Smooth muscle cell (in vitro differentiated cells): ENCODE measurements around the genes BBIP1, SHOC2 and TCF7L2.

GRCh38 chr10:110699061-110699216 lies 54.8 kb downstream of the RBM20 start:
- RAMPAGE, long total RNA = no peak

GRCh38 chr10:110895759-110896708 lies 22.9 kb downstream of the BBIP1 start:
- RAMPAGE, long total RNA = no peak

DNA sequence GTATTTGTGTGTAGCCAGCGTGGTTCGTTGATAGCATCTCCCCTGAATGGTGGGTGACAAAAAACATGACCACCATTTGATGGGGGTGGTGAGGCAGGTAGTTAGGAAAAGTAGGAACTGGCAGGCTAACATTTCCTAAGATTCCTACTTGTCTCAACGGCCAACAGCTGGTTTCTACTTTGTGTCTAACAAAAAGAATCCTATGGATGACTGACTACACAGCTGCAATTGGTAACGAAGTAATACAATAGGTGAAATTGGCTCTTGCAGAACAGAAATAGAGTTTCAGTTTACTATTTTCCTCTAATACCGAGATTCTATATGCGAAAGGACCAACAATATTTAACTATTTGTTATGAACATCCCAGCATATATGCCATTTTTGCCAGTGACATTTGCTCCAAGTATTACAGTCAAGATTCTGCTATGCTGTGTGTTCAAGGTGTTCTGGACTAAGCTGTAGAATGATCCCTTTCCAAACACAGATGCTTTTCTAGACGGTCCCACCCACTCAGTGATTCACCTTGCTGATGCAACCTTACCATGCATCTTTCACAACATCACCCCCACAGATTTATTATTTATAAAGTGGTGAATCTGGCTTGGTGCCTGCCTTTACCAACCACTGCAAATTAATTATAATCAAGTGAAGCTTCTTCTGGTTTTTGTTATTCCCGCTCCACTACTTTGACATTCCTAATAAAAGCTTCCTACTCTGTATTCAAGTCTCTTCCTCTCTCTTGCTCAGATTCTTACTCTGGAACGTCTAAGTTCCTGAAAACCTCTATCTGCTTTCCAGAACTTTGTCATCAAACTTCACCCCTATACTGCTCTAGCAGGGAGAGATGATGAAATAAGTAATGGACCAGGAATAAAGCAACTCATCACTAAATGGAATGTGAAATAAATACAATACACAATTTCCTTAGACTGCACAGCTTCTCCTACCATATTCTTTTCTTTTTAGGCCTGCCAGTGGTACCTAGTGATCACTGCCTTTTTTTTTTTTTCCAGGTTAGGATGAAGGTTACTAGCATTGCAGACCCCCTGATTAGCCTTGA lies 16.7 kb downstream of the BBIP1 start:
- RAMPAGE, long total RNA = no peak

DNA sequence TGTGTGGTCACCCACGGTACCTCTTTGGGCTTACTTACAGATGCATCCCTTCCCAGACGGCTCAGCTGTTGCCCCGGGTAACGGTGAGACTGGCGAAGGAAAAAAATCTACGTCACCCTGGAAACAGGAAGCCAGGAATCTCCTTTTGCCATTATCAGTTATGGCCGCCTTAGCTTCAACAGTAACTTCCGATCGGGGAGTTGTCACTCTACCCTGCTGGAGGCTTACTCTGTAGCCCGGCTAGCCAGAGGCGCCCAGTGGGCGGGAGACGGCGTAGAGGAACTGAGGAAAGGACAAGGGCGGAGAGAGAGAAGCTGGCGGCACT lies at the start of gene BBIP1:
Gene BBIP1 (minus strand): TSS at position 98 of the 325 bp plus-strand sequence.
- RAMPAGE, long total RNA = start-site peak on the minus strand centred at position 80 of the sequence, 14 bp wide, 191 and 153 reads in 2 replicates

DNA sequence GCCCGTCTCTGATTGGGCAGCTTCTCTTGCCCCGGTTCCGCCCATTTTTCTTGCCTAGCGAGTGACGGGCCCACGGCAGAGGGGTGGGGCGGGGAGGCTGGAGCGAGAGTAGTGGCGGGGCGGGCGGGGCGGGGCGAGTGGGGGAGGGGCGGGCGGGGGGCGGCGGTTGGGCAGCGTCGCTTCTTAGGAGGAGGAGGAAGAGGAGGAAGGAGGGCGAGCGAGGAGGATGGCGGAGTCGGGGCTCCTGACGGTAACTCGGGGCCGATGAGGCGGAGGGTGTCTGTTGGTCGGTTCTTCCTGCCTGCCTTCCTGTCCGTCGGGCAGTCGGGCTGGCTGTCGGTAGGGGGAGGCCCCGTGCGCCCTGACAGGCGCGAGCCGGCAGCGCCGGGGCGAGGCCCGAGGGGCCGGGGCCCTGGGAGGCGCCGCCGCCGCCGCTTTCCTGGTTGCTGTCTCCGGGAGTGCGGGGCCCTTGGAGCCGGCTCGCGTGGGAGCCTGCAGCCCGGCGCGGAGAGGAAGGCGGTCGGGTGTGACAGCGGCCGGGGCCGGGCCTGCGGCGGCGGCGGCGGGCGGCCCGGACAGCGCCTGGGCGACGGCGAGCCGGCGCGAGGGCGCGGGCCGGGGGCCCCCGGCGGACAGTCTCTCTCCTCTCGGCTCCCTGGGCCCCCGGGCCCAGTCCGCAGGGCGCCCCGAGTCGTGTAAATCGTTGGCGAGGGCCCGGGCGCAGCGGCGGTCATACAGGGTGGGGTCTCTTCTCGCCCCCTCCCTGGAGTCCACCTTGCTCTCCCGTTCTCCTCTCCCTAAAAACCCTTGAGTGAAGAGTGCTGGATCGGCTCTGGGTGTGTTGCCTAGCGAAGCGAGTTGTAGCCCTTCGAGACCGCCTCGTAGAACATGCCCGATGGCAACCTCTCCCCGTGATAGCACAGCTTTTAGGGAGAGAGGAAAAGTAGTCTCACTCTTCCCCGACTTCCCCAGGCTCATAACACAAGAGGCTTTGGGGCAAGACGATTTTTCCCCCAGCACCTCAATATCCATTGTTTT lies at the start of gene SHOC2:
Gene SHOC2 (plus strand): TSS at position 197 of the 1,038 bp plus-strand sequence.
- RAMPAGE, long total RNA = start-site peak on the plus strand centred at position 191 of the sequence, 24 bp wide, 260 and 203 reads in 2 replicates

DNA sequence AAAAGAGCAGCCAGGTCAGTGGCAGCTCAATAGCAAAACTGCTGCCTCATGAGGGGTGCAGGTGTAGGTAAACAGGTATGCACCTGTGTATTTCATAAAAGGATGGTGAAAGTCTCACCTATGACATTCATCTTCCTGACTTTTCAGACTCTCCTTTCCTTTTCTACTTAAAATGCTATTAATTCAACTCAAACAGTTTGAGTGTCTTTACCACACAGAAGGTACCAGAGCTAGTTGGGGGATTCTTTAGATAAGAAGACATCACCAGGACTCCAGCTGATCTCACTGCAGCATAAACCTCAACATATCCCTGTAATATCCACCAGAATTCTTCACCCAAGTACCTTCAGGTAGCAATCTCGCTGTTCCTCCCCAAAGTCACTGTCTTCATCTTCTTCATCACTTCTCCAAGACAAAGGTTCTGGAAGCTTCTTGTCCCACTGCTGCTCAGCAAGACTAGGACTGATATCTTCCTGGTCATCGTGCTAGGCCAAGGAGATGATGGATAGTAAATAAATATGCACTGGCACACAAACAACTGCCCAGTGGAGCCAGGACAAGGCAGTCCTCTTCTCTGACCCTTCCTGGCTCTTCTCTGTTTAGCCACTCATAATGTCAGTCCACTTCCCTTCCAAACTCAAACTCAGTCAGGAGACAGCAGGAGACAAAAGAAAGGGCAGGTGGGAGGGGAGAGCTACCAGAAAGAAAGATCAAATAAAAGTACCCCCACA lies 26.5 kb downstream of the GPAM start:
- RAMPAGE, long total RNA = no peak

GRCh38 chr10:112225323-112226207 lies 42.0 kb upstream of the GPAM start:
- RAMPAGE, long total RNA = no peak

DNA sequence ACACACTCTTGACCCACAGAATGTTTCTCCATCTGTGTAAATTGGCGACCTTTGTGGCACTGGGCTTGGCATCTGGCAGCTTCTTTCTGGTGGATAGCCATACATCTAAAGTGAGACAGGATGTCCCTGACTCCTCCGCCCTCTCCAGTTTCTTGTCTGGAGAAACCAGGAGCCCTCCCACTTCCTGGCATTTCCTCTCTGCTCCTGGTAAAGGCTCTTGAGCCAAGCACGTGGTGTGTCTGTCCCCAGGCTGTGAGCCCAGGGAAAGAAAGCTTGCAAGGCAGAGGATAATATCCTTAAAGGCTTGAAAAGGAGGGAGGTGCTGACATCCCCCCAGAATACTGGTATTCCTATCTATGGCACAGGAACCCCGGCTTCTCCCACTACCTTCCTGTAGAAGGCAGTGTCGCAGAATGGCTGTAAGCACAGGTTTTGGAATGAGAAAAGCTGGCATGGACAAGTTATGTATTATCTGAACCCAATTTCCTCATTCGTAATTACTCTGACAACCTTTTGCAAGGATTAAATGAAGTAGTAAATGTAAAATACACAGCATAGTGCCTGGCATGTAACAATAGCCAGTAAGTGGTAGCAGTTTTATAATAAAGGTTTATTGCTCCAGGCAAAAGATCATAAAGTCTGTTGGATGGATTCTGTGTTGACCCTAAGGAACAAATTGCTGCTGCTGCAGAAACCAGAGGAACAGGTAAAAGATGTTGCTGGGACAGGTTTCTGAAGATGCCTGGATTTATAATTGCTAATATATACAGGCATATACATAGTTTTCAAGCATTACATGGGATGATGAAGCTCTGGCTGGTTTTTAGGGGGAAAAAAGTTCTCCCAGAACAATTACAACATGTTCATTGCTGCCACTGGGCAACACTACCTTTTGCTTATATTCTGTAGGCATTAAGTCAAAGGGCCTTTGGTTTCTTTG lies 11.7 kb upstream of the ACSL5 start:
- RAMPAGE, long total RNA = no peak

GRCh38 chr10:112392927-112393140 lies 18.9 kb downstream of the ACSL5 start:
- RAMPAGE, long total RNA = no peak

GRCh38 chr10:112898456-112898834 lies 51.6 kb upstream of the TCF7L2 start:
- RAMPAGE, long total RNA = no peak

- RAMPAGE, long total RNA = no peak
Measured at GRCh38 chr10:112949443-112949798, 626 bp upstream of the TCF7L2 start.

- RAMPAGE, long total RNA = start-site peak on the plus strand at chr10:112950210-112950356, 42 and 38 reads in 2 replicates
Measured at GRCh38 chr10:112950186-112950934, at the start of gene TCF7L2. Gene TCF7L2, plus strand, starts transcription at chr10:112950247.

GRCh38 chr10:112950935-112951912 lies 1.2 kb downstream of the TCF7L2 start:
- RAMPAGE, long total RNA = no peak

DNA sequence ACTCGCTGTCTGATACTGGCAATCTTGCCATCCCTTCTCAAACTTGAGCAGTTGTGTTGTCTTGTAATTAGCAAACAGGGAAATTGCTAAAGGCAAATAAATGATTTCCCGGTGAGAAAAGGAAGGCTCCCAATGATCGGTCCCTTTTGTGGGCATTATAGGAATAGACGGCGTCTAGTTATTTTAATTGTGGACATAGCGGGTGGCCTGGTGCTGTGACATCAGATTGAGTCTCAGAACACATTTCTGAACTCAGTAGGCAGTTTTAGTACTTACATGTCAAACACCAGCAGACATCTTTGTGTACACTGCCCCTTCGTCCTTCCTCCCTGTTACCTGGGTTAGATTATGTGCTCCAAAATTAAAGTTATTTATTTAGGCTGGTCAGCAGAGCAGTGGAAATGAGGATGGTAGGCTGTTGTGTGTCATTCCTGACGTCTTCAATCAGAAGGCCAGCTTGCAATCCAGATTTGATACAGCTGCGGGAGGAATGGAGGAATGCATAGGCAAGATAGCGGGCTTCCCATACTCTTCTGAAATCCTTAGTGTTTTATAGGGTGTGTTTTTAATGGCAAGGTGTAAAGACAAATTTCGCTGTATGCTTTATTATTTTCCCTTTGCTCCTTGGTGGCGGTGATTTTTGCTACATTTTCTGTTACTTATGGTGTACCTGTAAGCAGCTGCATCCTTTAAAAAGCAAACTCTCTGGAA lies 3.7 kb downstream of the TCF7L2 start:
- RAMPAGE, long total RNA = no peak

GRCh38 chr10:112958176-112958805 lies 8.2 kb downstream of the TCF7L2 start:
- RAMPAGE, long total RNA = no peak

- RAMPAGE, long total RNA = no peak
Measured at GRCh38 chr10:112959055-112960071, 9.3 kb downstream of the TCF7L2 start.

DNA sequence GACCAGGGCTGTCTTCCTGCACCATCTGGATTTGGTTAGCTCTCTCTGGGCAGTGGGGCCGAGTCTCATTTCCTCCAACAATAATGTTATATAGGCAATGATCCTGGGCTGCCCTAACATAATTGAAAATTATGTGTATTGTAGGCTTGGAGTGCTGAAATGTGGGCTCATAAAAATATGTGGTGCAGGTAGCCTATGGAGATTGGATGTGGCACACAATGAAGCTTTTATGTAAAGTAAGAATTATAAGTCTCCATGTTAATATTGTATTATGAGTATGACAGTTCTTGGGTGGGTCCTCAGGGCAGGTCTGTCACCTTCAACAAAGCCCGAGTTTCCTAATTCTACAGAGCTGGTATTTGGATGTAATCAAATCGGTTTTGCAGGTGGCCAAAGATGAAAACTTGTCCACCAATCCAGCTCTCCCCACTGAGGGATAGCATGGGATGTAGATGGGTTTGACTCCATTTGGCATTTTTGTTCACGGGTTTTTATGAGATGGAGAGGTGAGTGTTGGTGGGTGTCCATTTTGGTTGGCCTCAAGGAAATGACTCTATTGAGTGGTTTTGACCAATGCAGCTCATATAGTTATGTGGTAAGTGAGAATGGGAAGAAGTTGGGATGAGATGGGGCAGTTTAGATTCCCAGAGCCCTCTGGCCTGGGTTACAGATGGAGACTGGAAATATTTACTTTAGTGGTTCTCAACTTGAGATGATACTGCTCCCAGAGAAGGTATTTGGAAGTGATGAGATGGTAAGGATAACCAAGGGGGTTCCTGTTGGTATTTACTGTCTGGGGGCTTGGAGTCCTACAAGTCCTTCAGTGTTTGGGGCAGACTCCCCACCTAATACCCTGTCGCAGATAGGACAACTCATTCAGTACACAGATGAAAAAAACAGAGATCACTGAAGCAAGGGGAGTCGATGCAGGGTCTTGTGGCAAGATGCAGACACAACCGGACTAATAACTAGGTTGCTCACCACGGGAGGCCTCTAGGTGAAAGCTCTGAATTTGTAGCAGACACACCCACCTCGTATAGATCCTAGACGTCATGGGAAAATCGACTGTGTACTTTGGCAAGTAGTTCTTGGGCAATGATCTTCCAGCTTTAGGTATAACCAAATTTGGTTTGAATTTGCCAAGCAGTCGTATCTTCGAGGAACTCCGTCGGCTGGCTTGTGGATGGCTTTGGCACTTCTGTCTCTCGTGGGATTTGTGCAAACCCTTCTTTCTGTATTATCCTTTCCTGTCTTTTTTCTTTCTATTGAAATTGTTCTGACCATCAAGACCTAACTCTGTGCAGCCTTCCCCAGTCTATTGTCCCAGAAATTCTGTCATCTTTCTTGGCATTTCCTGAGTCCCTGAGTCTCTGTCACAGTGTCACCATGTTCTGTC lies 87.8 kb downstream of the TCF7L2 start:
- RAMPAGE, long total RNA = no peak

DNA sequence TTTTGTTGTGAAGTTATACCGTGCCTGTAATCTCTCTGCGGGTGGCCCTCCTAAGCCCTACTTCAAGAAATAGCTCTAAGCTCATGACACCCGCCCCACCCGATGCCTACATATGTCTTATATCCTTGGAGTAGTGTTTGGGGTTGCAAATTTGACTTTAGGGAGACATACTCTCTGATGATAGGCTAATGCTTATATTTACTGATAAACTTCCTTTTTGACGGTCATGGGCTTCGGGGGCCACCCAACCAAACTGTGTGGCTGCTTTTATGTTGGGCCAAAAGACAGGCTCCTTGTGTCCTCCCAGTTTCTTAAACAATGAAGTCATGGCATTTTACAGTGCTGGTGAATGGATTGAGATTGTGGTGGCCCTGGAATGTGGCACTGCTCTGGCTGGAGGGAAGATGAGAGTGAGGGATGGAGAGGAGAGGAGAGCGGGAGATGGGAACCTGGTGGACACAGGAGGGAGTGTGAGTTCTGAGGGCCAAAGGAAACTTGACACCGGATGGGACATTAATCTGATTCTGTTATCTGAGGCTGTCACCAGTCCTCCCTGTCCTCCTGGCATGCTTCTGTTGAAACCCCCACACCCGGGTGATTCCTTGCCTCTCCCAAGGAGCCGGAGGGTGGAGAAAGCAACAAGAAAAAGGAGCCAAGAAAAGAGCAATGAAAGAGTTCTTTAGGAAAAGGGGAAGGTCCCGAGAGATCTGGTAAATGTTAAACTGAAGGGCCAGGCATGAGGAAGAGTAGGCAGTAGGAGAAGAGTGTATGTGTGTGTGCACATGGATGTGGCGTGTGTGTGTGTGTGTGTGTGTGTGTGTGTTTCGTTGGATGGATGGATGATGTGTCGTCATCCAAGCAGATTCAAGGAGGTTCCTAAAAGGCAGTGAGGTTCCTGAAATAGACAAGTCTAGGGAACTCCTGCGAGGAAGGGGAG lies 113.3 kb downstream of the TCF7L2 start:
- RAMPAGE, long total RNA = no peak

DNA sequence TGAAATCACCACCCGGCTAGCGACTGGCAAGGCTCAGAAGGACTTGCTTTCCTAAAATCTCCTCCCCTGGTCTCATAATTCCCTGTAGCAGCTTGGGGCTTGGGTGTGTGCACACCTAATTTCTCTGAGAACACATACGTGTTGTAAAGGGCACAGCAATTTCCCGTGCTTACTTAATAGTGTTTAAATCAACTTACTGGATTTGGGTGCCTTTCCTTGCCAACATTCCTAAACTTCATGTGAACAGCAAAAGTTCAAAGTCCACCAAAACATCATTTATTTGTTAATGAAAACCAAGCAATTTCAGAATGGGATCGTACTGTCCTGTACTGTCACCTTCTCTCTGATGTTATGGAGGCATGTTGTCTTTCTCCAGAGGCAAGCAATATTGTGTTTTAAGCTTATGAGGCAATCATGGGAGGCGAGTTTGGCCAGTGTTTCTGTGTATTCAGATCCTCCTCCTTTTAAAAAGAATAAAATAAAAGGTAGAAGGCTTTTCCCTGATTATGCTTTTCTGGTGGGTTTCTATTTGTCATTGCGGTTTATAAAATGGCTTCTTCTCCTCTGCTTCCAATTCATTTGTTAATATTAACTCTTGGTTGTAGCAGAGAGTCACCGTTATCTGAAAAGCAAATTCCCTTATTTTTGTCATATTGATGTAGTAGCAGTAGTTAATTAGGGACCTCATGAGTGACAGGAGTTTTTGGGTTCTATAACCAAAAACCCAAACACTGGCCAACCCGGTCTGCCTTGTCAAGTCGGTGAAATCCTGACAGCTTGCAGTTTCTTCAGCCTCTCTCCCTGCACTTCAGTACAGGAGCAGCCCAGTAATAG lies 162.6 kb downstream of the TCF7L2 start:
- RAMPAGE, long total RNA = no peak

- RAMPAGE, long total RNA = no peak
Measured at GRCh38 chr10:113499012-113499391, 53.9 kb upstream of the HABP2 start.